Brain (tissue), 1 donor: ENCODE data around the gene SLC35F4.

DNA sequence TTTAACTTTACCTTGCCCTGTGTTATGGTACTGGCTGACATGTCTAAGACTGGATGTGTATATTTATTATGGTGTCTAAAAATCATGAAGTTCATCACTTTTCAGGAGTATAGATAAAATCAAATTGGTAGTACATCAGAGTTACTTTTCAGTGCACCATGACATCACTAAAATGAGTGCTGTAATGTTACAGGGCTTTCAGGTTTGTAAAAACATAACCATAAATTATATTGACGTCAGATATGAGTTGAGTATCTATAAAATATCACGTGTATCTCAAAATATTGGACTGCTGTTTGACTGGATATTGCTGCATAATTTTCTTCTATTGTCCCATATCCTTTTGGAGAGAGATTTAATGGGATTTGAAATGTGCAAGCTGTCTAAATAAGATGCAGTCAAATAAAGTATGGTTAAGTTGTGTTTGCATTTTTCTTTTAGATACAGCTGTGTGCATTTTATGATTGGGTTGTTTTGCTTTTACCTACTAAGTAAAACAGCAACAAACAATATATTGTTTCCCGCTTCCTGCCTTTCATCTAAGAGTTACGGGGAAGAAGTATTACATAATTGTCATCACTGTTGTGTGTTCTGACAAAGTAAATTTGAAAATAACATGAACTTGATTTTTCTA lies 22.1 kb downstream of the NAA30 start:
- RRBS, result no CpG with 5 or more reads among the region's 4 CpGs

DNA sequence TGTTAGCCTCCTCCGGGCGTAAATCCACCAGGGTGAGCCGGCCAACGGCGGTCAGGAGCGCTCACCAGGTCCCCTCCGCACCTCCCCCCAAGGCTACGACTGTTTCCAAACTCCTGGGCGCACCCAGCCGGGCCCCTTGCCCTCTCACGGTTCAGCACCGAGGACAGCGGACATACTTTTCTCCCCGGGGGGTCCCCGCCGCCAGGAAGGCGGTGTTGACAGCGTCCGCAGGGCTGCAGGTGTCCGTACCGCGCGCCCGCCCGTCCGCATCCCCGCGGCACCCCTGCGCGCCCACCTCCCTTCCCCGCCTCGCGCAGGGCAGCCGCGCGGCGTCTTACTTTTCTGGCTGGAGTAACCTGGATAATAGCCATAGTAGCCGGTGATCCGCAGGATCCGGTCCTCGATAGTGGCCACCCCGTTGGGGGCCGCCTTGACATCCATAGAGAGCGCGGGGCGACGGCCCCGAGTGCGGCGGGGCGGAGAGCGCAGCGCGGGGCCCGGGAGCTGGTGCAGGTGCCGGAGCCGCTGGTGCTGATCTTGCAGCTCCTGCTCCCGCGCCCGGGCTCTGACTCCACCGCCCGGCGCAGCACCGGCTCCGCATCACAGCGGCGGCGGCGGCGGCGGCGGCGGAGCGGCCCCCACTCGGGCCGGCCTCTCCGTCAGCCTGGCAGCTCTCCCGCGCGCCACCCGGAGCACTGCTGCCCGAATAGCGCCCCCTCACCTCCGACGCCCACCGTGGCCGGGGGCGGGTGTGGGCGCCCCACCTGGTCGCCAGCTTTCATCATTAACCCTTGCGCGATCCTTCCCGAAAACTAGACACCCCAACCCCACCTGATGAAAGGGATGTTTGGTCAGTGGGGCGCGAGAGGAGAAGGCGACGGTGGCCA lies at the start of gene SLC35F4:
Gene SLC35F4, minus strand, starts transcription at position 708 of the 887 bp plus-strand sequence.
- RRBS, result 2% methylated on average over 51 of the region's 97 CpGs

GRCh38 chr14:58297249-58298317 lies 772 bp upstream of the ARID4A start:
- RRBS, result under 1% methylated on average over 4 of the region's 52 CpGs

GRCh38 chr14:58329681-58330257 lies 31.4 kb downstream of the ARID4A start:
- RRBS, result no CpG with 5 or more reads among the region's 3 CpGs

DNA sequence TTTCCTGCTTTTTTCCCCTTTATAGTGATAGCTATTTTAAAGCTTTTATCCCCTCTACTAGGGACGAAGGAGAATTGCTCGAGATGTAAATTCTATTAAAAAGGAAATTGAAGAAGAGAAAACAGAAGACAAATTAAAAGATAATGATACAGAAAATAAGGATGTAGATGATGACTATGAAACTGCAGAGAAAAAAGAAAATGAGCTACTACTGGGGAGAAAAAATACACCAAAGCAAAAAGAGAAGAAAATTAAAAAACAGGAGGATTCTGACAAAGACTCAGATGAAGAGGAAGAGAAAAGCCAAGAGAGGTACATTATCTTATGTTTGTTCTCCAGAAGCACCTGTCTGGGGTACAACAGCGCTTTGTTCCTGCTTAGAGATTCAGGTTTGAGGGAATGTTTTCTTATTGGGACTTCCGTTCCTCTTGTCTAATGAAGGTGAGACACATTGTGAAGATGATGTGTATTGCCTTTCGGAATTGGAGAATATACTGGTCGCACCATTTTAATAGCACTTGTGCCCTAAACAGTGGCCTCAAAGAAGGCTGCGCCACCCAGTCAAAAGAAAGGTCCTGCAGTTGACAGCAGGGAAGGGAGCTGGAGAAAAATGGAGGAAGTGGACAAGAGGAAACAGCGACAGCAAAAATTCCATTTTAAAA lies 44.6 kb upstream of the TOMM20L start:
- RRBS, result no CpG with 5 or more reads among the region's 8 CpGs

DNA sequence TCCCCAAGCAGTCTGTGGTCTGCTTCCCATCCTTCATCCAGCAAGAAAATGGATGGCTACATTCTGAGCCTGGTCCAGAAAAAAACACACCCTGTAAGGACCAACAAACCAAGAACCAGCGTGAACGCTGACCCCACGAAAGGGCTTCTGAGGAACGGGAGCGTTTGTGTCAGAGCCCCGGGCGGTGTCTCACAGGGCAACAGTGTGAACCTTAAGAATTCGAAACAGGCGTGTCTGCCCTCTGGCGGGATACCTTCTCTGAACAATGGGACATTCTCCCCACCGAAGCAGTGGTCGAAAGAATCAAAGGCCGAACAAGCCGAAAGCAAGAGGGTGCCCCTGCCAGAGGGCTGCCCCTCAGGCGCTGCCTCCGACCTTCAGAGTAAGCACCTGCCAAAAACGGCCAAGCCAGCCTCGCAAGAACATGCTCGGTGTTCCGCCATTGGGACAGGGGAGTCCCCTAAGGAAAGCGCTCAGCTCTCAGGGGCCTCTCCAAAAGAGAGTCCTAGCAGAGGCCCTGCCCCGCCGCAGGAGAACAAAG lies 7.9 kb downstream of the DACT1 start:
- RRBS, result no CpG with 5 or more reads among the region's 23 CpGs

- RRBS, result no CpG with 5 or more reads among the region's 1 CpG
These were observed 107.3 kb downstream of the GPR135 start for GRCh38 chr14:59357876-59358379.

DNA sequence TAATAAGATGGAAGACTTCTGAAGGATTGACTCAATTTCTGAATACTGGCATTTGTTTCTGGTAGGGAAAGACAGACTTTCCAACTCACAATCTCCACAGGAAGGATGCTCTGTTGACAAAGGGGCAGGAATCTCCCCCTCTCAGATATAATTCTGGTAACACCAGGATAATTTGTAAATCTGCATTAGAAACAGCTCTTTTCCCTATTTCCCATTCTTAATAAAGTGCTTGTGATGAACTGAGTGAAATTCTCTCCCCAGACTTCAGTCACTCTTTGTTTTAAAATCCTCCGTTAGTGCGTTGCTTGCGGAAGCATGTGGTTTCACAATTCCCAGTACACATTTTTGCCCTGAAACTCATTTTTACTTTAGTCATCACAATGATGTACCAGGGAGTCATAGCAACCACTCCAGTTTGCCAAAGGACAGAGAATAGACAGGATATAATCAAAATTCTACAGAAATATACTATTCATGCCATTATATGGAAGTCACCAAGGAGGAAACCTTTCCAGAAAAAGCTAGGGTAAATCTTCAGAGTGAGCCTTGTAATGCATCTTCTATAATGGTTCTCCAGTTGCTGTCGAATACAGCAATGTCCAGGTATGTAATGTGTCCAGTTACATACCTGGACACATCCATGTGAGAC lies 58.0 kb downstream of the GPR135 start:
- RRBS, result no CpG with 5 or more reads among the region's 4 CpGs

DNA sequence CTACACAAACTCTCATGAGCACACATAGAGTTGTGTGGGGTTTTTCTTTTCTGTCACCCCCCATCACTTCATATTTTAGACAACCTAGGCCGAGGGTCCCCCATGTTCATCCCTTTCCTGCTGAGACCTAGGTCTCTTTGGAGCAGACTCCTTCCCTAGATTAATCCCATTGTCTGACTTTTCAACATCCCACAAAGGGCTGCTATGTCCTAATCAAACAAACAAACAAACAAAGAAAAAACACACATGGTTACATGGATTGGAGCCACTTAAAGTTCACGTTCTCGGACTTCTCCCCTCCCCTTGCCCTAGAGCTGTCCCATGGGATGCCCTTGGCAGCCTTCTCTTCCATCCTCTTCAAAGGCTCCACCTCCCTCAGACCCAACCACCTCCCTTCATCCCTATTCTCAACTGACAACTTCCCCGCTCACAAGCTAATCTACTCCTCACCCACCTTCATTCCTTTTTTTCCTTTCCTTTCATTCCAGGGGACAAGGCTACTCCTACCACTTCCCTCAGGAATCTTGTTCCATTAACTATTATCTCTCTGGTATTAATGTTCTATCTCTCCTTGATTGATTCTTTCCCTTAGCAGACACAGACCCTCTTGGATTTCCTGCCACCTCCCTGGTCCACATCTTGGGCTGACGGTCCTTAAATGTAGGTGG lies 40.5 kb downstream of the GPR135 start:
- RRBS, result no CpG with 5 or more reads among the region's 5 CpGs

DNA sequence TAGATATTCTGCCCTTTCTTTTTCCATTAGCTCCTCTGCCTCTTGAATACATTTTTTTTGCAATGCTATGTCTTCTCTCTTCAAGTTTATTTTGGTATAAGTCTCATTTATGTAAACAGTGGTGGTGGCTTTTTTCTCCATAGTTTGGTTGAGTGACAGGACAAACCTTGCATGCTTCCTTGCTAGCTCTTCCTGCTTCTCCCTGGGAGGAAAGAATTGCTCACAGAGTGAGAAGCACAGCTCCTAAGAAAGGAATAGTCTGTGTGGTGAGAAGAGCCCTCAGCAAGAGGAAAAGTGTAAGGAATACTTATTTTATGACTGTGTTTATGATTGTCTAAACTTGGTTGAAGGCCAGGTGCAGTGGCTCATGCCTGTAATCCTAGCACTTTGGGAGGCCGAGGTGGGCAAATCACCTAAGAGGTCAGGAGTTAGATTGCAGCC lies 11.5 kb downstream of the CCDC175 start:
- RRBS, result no CpG with 5 or more reads among the region's 1 CpG

DNA sequence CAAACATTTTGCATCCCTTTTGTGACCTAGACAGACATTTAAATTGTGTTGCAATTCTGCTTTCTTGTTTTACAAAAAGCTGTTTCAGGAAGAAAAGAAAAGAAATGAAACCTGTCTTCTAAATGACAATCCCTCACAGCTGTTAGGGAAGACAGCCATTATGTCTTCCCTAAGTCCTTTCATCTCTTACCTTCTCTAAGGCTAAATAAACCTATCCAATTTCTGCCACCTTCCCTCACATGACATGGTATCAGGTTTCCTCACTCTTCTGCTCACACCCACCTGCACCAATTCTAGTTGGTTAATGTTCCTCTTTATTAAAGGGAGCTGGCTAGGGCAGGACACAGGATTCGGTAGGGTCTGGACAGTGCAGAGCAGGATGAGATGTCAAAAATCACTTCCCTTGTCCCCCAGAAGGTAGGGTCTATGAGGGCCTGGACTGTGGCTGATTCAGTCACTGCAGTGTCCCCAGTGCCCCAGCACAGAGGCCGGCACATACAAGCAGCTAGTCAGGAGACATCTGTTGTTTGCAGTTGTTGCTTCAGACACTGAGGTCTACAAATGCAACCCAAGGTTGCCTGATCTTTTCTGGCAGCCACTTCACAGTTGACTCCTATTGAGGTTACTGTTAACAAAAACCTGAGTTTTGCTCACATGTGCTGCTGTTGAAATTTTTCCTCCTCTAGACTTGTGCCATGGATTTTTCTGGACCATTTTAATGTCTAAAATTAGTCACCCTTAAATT lies 3.7 kb downstream of the DHRS7 start:
- RRBS, result no CpG with 5 or more reads among the region's 2 CpGs

DNA sequence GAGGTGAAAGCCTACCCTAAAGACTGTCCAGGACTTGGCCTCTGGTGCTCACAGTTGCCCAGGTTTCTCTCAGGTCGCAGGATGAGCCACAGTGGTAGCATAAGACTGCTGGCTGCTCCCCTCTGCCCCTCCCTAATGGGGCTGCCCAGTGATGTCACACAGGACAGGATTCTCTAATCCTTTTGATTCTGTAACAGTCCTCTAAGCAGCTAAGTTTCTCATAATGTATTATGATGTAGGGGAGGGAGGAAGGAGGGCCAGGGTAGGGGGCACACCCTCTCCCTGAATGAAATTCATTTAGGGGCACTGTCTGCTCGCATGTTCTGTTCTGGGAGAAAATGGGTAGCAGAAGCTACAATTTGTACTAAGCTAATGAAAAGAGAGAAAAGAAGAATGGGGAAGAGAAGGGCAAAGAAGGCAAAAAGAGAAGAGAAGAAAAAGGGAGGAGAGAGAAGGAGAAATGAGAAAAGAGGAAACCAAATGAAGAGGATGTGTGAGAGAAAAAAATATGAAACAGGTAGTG lies 3.4 kb upstream of the PPM1A start:
- RRBS, result no CpG with 5 or more reads among the region's 2 CpGs

DNA sequence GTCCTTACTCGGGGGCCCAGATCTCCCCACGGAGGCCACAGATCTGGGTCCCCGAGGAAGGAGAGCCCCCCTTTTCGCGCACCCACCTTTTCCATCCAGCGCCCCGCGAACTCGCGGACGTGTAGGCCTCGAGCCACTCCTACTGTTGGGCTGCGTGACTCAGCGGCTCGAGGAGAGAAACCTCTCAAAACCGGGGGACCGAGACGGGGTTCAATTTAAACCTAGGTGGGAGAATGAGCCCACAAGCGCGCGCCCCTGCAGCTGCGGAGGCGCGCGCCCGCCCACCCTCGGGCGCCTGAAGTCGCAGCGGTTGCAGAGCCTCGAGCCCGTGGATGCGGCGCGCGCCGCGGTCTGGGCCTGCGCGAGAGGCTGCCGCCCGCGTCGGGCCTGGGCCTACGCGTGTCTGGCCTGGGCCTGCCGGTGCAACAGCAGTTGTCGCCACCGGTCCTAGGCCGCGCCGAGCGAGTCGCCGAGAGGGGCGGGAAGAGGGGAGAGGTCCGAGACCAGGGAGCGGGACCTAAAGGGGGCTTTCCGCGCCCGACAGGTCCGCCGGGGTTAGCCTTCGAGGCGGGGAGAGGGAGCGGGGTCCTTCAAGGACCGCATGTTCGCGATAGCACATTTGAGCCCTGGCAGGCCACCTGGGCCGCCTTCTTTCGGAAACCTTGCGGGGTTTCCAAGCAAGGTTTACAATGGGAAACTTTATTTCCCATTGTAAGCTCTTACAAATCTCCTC lies 6.5 kb downstream of the SIX6 start:
- RRBS, result 14% methylated on average over 12 of the region's 72 CpGs

DNA sequence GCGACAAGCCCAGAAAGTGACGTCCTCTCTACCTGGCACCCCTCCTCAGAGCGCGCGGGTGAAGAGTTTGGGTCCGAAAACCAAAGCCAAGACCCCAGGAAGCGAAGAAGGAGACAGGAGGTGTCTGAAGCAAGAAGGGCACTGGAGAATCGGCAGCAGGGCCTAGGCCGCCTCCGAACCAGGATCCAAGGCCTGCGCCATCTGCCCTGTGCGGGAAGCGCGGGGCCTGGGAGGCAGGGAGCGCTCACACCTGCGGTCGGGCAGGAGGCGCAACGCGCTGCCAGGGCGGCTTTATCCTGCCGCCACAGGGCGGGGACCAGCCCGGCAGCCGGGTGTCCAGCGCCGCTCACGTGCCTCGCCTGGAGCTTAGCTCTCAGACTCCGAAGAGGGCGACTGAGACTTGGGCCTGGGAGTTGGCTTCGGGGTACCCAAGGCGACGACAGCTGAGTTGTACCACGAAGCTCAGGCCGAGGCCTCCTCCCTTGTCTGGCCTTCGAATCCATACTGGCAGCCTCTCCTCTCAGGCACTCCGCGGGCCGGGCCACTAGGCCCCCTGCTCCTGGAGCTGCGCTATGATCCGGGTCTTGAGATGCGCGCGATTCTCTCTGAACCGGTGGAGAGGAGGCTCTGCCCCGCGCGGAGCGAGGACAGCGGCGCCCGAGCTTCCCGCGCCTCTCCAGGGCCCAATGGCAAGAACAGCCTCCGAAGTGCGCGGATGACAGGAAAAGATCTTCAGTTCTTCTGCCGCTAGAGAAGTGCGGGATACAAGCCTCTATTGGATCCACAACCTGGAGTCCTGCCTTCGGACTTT lies 7.0 kb downstream of the SIX1 start:
- RRBS, result 7% methylated on average over 3 of the region's 61 CpGs

- RRBS, result no CpG with 5 or more reads among the region's 12 CpGs
These were observed 5.8 kb downstream of the SIX1 start for GRCh38 chr14:60643498-60643840.

- RRBS, result no CpG with 5 or more reads among the region's 30 CpGs
These were observed 5.9 kb upstream of the SIX1 start for GRCh38 chr14:60654956-60655728.

DNA sequence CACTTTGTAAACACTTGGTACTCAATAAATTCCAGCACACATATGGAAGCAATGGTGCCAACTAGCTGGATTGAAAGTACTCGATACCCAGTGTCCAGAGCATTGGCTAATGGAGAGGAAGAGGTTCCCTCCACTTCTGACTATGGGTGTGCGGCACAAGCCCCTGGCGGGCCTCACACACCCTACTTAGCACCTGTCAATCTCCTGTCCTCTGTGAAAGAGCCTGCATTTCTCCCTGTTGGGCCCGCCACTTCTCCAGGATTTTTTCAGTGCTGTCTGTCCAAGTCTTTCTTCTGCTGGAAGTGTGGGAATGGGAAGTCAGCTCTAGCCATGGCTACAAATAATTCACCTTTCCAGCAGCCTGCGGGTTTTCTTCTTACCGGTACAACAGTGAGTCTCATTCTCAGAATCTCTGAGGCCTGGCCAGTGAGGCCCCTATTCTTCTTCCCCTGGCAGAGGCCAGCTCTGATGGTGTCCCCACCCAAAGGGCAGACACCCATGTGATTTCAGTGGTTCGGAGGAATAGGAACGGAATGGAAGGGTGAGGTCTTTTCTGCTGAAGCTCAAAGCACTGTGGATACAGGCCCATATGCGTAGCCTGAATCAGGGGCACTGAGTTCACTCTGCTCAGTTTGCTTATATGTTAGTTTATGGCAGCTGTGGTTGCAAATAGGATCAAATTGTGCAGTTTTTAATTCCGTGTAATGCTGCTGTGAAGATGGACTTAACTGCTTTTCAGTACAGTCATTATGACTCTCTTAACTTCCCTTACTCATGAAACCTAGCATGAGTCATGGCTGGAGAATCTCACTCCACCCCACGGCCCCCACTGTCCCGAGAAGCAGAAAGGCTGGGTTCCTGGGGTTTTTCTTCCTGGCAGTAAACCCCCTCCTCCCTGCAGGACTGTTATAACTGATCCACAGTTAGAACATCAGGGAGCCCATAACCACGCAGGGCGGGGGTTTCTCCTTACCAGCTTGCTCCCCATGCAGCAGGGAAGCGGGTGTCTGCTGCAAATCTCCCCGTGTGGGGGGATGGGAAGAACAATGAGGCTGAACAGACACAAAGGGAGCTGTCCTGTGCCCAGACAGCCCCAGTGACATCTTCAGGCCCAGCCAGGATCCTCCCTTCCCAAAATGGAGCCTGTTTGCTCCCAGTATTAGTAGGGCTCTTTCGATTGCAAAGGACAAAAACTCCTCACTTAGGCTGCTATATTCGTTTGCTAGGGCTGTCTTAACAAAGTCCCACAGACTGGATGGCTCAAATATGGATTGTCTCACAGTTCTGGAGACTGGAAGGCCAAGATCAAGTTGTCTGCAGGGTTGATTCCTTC lies 122.6 kb downstream of the SLC38A6 start:
- RRBS, result no CpG with 5 or more reads among the region's 18 CpGs

GRCh38 chr14:61125413-61125668 lies 144.3 kb downstream of the SLC38A6 start:
- RRBS, result no CpG with 5 or more reads among the region's 2 CpGs